ENCODE results near the genes RUNX1 and CBR3.

- PRO-cap = no peak
Measured at GRCh38 chr21:34881493-34882423, 167.3 kb downstream of the RUNX1 start.

- PRO-cap = no peak
Measured at GRCh38 chr21:34892196-34892550, 156.9 kb downstream of the RUNX1 start.

DNA sequence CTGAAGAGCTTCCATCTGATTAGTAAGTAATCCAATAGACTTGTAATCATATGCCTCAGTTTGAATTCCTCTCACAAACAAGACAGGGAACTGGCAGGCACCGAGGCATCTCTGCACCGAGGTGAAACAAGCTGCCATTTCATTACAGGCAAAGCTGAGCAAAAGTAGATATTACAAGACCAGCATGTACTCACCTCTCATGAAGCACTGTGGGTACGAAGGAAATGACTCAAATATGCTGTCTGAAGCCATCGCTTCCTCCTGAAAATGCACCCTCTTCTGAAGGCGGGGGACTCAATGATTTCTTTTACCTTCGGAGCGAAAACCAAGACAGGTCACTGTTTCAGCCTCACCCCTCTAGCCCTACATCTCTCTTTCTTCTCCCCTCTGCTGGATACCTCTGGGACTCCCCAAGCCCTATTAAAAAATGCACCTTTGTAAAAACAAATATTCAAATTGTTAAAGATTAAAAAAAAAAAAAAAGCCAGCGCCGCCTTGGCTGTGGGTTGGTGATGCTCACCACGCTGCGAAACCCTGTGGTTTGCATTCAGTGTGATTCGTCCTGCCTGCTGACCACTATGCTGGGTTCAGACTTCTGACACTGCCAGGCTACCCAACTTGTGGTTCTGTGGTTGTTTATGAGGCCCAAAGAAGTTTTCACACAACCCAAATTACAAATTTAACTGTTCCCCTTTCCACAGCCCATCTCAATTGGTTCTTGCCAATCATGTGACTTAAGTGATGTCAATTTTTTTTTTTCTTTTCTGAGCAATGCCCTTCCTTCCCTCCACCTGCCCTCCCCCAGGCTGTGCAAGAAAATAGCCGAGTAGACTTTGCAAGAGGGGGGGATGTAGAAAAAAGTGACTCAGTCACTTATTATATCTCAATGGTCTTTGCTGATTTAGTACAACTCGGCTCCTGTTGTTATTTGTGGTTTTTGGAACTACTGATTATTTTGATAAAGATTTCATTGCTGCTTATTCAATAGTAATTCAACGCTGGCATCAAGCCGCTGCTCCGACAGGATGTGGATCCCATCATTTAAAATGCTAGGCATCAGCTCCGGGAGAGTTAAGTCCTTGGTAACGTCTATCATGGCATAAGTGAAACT, at the start of gene RUNX1:
TSS of gene RUNX1 (minus strand) at position 655 of the 1,111 bp plus-strand sequence.
- PRO-cap = bidirectional peak, plus-strand start at position 546 of the sequence, minus-strand start at position 392 of the sequence

DNA sequence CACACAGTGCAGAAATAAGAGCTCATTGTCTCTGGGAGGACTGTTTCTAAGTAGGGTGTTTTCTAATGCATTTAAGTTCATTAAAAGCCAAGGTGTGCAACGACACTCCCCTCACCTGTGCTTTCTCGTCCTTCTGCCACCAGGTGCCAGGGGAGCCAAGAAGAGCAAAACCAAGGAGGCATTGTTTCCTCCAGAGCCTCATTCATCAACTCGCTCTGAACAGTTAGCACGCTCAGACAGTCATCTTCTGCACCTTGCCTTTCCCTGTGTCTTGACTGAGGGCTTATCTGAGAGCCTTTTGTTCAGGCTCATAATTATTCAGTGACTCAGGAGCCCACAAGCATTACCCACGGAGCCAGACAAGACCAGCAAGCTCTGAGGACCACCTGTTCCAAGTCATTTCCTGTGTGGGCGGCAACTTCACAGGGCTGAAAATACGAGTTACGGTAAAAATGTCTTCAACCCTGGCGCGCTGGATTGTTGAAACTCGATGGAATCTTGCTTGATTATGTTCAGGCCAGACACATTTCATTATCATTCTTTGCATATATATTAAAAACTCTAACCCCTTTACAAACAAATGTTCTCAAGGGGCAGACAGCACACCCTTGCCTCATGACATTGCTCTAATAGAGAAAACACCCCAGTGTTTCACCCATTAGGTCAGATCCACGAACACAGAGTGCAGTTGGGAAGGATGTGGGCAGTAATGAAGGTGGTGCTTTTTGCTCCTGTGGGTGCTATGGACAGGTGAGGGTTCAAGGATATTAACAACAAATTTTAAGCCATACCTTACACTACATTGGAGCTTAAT, 89.7 kb upstream of the RUNX1 start:
- PRO-cap = bidirectional peak, plus-strand start at position 444 of the sequence, minus-strand start at position 273 of the sequence

DNA sequence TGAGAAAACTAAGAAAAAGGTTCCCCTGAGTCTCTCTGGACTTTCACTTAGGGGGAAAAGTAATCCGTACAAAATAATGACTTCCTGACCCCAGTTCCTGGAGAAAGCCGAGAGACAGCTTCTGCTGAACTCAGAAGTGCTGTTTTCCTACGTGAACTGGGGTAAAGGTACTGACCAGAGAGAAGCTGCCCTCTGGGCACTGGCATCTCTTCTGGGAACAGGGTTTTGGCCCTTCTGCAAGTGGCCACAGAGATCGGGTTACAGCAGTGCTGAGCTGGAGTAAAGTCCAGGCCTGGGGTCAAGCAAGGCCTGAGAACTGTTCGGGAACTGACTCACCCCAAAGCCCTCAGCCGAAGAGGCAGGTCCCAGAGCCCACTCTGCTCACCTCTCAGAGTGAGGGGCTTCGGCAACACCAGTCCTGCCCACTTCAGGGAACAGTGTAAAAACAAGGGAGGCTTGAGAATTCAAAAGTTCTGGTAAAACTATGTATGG, 177.2 kb upstream of the RUNX1 start:
- PRO-cap = no peak

DNA sequence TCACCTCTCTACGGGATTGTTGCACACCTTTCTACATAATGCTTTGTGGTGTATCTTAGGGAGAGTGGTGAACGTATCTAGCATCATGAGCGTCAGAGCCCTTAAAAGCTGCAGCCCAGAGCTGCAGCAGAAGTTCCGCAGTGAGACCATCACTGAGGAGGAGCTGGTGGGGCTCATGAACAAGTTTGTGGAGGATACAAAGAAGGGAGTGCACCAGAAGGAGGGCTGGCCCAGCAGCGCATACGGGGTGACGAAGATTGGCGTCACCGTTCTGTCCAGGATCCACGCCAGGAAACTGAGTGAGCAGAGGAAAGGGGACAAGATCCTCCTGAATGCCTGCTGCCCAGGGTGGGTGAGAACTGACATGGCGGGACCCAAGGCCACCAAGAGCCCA, 2.6 kb downstream of the CBR1 start:
- PRO-cap = no peak

DNA sequence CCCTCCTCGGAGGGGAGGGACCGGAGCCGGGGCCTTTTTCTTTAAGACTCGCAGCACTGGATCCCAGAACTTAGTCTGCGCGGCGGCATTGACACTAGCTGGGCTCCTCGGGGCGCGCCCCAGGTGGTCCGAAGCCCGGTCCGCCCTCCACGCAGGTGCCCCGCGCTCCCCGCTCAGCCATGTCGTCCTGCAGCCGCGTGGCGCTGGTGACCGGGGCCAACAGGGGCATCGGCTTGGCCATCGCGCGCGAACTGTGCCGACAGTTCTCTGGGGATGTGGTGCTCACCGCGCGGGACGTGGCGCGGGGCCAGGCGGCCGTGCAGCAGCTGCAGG, at the start of gene CBR3:
TSS of gene CBR3 (plus strand) at position 66 of the 333 bp plus-strand sequence.
- PRO-cap = no peak

GRCh38 chr21:36320992-36321271, 935 bp downstream of the MORC3 start:
- PRO-cap = unidirectional peak, minus-strand start at chr21:36321179

- PRO-cap = no peak
Measured at GRCh38 chr21:36321272-36321487, 1.2 kb downstream of the MORC3 start.

- PRO-cap = no peak
Measured at GRCh38 chr21:36347443-36348114, 27.6 kb downstream of the MORC3 start.

DNA sequence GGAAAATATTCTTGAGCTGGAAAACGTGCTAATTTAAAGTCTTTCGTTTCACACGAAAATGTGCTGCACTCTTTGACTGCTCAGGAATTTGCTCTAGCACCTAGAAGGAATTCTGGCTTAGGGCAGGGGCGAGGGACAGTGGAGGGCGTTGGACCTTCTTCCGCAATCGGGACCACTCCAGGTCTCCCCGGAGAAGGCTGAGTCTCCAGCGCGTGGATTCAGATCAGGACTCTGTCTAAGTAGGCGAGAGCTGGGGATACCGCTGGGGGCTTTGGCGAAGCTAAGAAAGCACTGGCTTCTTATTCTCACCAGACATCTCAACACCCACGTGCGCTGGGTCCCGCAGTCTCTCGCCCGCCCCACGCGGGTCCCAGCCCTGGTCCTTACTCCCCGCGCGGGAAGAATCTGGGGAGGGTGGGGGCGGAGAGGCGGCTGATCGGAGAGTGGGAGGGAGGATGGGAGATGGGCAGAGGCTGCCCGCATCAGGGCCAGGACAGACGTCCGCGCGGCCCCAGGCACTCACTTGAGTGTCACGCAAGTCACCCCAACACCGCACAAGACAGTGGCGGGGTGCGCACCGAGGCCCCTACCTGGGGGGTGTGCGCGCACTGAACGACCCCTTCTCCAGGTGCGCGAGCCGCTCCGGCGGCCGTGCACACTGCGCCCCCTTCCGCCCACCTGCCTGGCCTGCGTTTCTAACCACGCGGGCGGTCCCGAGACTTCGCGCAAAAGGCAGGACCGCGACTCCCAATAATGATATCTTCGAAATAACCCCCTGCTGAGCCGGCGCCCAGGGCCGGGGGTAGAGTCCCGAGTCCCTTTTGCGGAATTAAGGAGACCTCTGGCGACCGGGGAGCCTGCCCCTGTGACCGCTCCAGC, 6.1 kb upstream of the SIM2 start:
- PRO-cap = no peak

DNA sequence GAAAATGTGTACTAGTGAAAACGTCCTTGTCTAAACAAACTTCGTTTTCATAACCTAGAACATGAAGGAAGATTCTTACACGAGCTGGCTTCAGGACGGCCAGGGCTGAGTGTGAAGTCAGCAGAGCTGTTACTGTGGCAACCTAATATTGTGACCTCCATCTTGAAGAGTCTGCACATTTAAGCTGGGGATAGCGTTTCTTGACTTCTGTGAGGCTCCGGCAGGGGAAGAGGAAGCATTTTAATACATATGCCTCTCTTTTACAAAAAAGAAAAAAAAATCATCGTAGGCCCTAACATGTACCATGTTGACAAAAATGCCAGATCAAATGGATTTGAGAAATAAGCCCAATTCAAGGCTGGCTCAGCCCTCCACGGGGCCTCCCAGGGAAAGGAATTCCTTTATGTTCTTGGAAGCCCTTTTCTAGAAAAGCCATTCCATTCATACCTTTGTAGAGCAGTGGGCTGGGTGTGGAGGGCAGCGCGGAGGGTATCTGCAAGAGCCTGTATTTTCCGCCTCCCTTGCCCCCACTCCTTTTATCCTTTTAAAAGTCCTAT, 51.1 kb downstream of the SIM2 start:
- PRO-cap = no peak

- PRO-cap = no peak
Measured at GRCh38 chr21:36753430-36754072, 54.6 kb downstream of the SIM2 start.

DNA sequence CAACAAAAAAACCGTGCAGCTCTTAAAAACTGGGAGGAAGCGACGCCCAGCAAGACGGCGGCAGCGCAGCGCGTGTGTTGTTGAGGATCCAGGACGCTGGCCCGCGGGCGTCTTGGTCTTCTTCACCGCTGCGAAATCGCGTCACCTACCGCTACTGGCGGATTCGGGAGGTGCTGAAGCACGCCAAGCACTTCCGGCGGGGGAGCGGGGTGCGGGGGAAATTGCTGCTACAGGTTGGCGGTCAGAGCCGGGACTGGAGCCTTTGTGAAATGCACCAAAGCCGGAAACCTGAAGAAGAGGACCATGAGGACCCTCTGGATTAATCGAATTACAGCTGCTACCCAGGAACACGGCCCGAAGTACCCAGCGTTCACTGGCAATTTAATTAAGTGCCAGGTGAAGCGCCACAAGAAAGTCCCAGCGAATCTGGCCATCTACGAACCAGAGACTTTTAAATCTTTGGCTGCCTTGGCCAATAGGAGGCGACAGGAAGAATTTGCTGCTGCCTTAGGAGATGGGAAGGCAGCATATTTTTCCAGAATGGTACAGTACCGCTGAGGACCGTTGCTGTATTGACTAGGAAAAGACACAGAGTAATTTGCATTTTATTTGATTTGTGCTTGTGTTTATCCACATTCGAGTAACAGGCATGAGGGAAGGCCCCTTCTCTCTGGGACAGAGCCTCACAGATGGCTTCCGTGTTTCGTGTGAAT, 11.8 kb upstream of the RIPPLY3 start:
- PRO-cap = no peak

DNA sequence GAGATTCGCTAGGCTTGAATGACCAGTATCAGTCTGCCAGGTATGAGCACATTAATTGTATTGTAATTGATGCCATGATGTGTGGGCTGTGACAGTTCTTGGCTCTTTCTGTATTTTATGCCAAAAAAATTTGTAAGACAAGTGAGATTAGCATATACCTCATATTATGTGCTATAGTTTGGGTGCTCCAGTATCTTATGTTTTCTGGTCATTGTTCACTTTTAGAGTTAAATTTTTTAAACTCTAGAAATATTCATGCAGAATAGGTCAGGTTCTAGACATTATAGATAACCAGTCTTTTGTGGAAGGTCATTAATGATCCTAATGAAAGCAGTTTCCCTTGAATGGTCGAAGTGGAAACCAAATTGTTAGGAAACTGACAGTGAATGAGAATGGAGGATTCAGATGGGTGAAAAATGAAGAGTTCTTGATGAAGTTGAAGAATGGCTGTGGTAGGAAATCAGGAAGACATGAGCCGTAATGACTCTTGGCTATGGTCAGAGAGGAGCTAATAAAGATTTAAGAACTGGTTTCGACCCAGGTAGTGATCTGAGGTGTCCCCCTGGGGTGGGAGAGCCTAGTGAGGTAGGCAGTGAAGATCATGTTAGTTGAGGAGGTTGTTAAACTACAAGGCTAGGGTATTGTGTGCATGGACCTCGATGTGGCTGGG, 12.2 kb downstream of the TTC3 start:
- PRO-cap = no peak

- PRO-cap = no peak
Measured at GRCh38 chr21:37166143-37166749, 93.2 kb downstream of the TTC3 start.

DNA sequence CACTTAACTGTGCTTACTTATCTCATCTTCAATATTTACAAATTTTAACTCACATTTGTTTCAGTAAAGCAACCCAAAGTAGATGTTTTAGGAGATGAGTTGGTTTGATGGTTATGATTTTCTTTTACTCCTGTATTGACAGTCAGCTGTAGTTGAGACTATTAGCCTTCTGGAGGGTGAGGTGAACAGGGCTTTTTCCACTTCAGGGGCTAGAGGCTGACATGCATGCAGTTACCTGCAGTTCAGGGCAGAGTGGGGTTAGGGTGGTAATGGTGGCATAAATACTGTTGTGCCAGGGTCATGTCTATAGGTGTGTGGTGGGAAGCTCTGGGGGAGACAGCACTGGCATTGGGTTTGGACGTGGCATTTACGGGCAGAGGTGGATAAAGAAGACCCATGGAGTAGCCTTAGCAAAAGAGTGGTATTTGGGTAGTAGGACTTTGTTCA, 42.1 kb downstream of the DYRK1A start:
- PRO-cap = no peak

- PRO-cap = no peak
Measured at GRCh38 chr21:37435107-37435654, 68.6 kb downstream of the DYRK1A start.

- PRO-cap = no peak
Measured at GRCh38 chr21:37443983-37444633, 77.5 kb downstream of the DYRK1A start.

- PRO-cap = no peak
Measured at GRCh38 chr21:37454773-37455681, 88.5 kb downstream of the DYRK1A start.